SK-N-SH (cell line): ENCODE measurements around a stretch of chr17.

DNA sequence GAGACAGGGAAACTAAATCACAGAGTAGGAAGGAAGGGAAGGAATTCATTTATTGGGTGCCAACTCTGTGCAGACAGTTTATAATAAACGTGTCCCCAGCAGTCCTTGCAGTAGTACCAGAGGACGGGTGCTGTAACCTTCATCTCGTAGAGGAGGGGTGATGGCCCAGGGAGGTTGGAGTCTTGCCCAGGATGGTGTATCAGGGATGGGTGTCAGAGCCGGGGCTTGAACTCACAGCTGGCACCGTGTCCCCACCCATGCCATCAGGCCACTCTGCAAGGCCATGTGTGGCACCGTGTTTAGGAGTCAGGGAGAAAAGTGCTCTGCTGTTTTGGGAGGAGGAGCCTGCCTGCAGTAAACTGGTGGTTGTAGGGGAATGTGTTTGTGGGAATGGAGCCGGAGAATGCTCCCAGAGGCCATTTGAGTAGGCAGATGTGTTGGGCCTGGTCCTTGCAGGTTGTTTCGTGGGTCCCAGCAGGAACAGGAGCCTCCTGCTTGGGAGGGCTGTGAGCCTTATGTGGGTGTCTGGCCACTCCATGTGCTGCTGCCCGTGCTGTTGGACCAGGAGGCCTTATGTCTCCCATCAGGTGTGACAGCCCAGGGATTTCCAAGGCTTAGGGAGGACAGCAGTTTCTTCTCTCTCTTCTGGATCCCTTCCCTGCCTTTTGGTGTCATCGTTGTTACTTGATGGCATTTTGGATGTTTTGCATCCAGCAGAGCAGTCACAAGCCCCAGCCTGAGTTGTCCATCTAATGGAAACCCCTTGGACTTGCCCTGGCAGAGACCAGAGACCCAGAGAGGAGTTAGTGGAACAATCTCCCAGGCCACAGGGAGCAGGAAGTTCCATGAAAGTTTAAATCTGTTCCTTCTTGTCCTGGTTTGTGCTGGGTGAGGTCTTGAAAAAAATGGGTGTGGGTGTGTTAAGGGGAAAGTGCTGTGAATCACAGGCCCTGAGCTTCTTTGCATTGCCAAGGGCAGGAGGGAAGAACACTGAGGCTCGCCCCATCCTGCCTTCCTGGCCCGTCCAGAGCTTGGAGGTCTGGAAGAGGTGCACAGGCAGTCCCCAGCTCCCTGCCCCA is 2.0 kb downstream of the ADORA2B start:
- RRBS: no CpG with 5 or more reads among the region's 12 CpGs
CAGE:
- cytosol, long polyA plus RNA: no peak
- long polyA plus RNA: no peak
- nucleus, long polyA plus RNA: no peak

GRCh38 chr17:16032145-16032969 is 32.7 kb downstream of the TTC19 start:
- RRBS: no CpG with 5 or more reads among the region's 10 CpGs
CAGE:
- cytosol, long polyA plus RNA: no peak
- long polyA plus RNA: no peak
- nucleus, long polyA plus RNA: no peak

- RRBS: no CpG with 5 or more reads among the region's 5 CpGs
CAGE:
- cytosol, long polyA plus RNA: no peak
- long polyA plus RNA: no peak
- nucleus, long polyA plus RNA: no peak
Measured at GRCh38 chr17:16040938-16041430, 41.4 kb downstream of the TTC19 start.

GRCh38 chr17:16133742-16134558 is 81.4 kb downstream of the NCOR1 start:
- RRBS: no CpG with 5 or more reads among the region's 4 CpGs
CAGE:
- cytosol, long polyA plus RNA: no peak
- long polyA plus RNA: no peak
- nucleus, long polyA plus RNA: no peak

- RRBS: no CpG with 5 or more reads among the region's 2 CpGs
CAGE:
- cytosol, long polyA plus RNA: no peak
- long polyA plus RNA: no peak
- nucleus, long polyA plus RNA: no peak
Measured at GRCh38 chr17:16272889-16273475, 56.0 kb downstream of the PIGL start.

DNA sequence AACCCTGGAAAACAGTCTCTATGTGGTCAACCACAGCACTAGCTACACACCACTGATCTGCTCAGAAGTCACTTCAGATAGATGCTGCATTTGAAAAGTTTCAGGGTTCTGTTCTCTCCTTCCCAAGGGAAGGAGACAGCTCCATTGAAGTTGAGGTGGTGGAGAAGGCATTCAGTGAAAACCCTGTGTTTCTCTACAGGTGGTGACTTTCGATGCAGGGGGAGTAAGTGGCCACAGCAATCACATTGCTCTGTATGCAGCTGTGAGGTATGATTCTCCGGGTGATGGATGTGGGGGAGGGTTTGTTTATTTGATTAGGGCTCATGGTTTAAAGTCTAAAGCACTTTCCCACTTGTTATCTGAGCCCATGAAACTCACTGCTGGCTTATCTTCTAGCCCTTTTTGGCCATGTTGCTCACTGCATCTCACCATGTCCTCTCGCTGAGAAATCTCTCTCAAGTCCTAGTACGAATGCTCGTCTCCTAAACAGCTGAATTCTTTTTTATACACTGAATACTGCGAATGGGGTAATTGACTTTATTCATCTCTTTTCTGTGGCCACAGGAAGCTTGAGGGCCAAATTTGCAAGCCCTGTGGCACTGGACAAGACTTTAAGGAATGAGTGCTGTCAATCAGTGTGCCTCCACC is 39.8 kb downstream of the CENPV start:
- RRBS: no CpG with 5 or more reads among the region's 6 CpGs
CAGE:
- cytosol, long polyA plus RNA: no peak
- long polyA plus RNA: no peak
- nucleus, long polyA plus RNA: no peak

DNA sequence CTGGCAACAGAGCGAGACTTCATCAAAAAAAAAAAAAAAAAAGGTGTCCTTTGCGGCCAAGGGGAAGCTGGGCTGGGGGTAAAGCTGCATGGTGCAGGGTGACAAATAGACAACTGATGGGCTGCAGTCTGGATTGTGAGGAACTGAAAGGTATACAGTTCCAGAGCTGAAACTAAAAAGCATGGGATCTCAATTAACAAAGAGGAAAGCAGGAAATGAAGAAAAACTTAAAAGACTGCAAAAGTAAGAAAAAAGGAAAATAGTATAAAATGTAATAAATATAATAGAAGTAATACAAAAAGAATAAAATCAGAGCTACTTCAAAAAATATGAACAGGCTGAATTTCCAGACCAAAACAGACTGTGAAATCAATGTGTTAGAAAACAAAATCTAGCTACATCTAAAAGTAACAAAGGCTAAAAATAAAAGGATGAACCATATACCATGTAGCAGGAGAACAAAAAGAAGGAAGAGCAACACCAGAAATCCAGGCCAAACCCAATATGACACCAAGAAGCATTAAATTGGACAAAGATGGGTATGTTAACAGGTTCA is 22.4 kb downstream of the CENPV start:
- RRBS: no CpG with 5 or more reads among the region's 2 CpGs
CAGE:
- cytosol, long polyA plus RNA: no peak
- long polyA plus RNA: no peak
- nucleus, long polyA plus RNA: no peak

GRCh38 chr17:16427810-16428833 is 12.8 kb downstream of the TRPV2 start:
- RRBS: no CpG with 5 or more reads among the region's 18 CpGs
CAGE:
- cytosol, long polyA plus RNA: no peak
- long polyA plus RNA: no peak
- nucleus, long polyA plus RNA: no peak

GRCh38 chr17:16439798-16440654 is 24.7 kb downstream of the TRPV2 start:
- RRBS: no CpG with 5 or more reads among the region's 12 CpGs
CAGE:
- cytosol, long polyA plus RNA: start-site peak on the plus strand at chr17:16440217-16440251, 181 and 280 reads in 2 replicates
- long polyA plus RNA: start-site peak on the plus strand at chr17:16440217-16440252, 285 and 232 reads in 2 replicates
- nucleus, long polyA plus RNA: no peak

DNA sequence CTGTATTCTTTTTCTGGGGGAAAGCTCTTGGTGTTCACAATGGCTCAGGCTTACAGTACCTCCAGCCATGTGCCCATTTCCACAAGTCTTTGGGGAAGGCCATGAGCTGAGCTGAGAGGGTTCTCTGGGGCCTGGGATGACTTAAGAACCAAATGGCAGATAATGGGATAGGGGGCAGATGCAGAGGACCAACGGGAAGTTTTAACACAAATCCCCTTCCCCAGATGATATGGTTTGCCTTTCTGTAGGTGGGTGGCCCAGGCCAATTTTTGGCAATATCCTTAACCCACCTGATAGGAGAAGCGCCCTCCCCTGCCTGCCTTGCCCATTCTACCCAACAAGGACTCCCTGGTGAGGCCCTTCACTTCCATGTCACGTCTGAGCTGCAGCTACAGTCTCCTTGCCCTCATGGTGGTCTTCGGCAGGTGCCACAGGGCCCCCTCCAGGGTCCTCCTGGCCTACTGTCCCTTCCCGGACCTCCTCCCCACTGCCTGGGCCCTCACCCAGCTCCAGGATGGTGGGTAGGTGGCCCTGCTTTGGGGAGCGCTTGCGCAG is 27.9 kb downstream of the TRPV2 start:
- RRBS: no CpG with 5 or more reads among the region's 7 CpGs
CAGE:
- cytosol, long polyA plus RNA: no peak
- long polyA plus RNA: no peak
- nucleus, long polyA plus RNA: no peak

DNA sequence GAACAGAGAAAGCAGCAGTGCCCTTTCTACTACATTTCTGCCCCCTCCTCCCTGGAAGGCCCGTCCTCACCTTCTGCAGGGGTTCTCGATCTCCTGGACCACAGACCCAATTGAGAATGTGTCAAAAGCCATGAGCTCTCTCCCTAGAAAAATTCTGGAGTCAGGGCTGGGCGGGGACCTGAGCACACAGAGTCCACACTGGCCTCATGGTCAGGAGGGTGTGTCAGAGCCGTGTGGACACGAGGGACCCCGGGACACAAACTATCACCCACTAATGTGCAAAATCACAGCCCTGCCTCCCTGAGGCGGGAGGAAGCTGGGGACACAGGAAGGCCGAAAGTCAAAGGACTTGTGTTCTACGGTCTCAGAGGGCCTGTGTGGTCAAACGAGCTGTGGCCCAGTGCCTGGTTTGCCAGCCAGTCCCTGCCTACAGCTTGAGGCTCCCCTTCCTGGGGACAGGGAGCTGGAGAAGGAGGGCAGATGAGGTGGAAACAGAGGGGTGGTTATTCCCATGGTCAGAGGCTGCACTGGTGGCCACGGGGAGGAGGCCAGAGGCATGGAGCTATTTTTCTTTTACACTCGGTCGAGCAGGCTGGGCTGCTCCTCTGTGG is 27.4 kb downstream of the LRRC75A start:
- RRBS: no CpG with 5 or more reads among the region's 13 CpGs
CAGE:
- cytosol, long polyA plus RNA: no peak
- long polyA plus RNA: no peak
- nucleus, long polyA plus RNA: no peak

DNA sequence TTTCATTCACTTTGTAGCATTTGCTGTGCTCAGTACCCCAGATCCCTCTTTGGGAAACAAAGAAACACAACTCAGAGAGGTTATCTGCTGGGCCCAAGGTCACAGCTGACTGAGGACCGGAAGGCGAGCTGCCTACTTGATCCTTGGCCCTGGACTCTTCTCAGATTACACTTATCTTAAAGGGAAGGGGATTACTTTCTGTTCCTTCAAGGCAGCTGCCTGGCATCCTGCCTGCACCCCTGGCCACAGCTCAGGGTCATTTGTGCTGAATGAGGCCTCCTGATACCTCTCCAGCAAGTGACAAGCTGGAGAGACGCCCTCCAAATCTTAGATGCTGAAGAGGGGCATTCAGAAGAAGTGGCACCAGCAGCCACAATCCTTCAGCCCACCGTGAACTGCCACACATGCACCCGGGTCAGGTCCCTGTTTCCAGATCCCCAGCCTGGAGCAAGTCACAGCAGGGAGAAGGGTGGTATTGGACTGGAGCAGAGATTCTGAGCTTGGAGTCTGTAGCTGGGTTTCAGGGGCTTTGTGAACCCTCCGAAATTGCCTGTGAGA is 3.4 kb downstream of the LRRC75A start:
- RRBS: no CpG with 5 or more reads among the region's 6 CpGs
CAGE:
- cytosol, long polyA plus RNA: no peak
- long polyA plus RNA: no peak
- nucleus, long polyA plus RNA: no peak

GRCh38 chr17:17021032-17022042 is 20.9 kb upstream of the MPRIP start:
- RRBS: no CpG with 5 or more reads among the region's 20 CpGs
CAGE:
- cytosol, long polyA plus RNA: no peak
- long polyA plus RNA: no peak
- nucleus, long polyA plus RNA: no peak

- RRBS: no CpG with 5 or more reads among the region's 3 CpGs
CAGE:
- cytosol, long polyA plus RNA: no peak
- long polyA plus RNA: no peak
- nucleus, long polyA plus RNA: no peak
Measured at GRCh38 chr17:17136146-17136516, 70.0 kb downstream of the PLD6 start.

DNA sequence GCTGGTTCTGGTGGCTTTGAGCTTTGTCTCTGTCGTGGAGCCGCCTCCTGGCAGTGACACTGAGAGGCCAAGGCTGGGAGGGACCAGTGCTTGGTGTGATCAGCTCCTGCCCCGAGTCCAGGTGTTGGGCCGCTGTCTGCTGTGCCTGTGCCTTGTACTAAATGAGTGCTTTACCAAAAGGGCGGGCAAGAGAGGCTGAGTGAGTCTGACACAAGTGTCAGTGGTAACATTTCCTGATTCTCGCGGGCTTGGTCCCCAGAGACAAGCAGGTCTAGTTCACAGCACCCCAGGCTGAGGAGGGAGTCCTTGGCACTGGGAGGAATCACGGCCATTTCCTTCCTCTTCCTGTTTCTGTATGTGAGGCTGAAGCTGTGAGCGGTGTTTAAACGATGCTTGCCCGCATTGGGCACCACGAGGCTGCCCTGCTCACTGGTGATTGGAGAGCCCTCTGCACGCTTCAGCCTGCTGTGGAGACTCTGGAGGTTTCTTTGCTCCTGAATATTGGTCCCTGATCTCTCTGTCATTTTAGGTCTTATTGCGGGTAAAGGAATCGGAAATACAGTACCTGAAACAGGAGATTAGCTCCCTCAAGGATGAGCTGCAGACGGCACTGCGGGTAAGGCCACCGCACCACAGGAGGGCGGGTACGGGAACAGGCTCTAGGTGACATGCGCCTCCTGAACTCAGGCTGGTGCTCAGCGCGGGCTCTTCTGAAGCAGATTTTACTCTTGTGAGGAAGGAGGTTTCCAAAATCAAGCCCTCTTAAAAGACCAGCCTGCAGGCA is 30.0 kb downstream of the PLD6 start:
- RRBS: no CpG with 5 or more reads among the region's 23 CpGs
CAGE:
- cytosol, long polyA plus RNA: no peak
- long polyA plus RNA: no peak
- nucleus, long polyA plus RNA: no peak

- RRBS: 97% methylated on average over 5 of the region's 12 CpGs
CAGE:
- cytosol, long polyA plus RNA: no peak
- long polyA plus RNA: no peak
- nucleus, long polyA plus RNA: no peak
Measured at GRCh38 chr17:17177126-17177479, 29.0 kb downstream of the PLD6 start.

DNA sequence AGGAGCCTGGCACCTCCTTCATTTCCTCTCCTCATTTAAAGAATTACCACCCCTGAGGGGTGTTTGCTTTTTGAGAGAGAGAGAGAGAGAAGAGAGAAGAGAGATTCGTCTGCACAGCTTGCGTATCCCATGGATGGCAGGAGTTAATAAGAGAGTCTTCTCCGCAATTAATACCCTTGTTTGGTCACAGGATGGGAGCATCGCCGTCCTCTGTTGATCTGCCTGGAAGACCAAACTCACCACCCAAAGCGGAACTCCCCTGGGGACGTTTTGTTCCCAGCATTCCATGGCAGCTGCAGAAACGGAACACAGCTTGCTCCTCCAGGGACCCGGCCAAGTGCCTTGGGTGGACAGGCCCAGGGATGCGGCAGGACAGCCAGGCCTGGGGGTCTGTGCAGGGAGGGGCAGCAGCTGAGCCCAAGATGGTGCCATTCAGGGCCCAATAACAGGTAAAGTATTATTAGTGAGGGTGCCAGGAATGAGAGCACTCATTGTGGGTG is 83.0 kb downstream of the NT5M start:
- RRBS: no CpG with 5 or more reads among the region's 10 CpGs
CAGE:
- cytosol, long polyA plus RNA: no peak
- long polyA plus RNA: no peak
- nucleus, long polyA plus RNA: no peak

GRCh38 chr17:17443002-17443678 is 33.7 kb upstream of the MED9 start:
- RRBS: no CpG with 5 or more reads among the region's 27 CpGs
CAGE:
- cytosol, long polyA plus RNA: no peak
- long polyA plus RNA: no peak
- nucleus, long polyA plus RNA: no peak

DNA sequence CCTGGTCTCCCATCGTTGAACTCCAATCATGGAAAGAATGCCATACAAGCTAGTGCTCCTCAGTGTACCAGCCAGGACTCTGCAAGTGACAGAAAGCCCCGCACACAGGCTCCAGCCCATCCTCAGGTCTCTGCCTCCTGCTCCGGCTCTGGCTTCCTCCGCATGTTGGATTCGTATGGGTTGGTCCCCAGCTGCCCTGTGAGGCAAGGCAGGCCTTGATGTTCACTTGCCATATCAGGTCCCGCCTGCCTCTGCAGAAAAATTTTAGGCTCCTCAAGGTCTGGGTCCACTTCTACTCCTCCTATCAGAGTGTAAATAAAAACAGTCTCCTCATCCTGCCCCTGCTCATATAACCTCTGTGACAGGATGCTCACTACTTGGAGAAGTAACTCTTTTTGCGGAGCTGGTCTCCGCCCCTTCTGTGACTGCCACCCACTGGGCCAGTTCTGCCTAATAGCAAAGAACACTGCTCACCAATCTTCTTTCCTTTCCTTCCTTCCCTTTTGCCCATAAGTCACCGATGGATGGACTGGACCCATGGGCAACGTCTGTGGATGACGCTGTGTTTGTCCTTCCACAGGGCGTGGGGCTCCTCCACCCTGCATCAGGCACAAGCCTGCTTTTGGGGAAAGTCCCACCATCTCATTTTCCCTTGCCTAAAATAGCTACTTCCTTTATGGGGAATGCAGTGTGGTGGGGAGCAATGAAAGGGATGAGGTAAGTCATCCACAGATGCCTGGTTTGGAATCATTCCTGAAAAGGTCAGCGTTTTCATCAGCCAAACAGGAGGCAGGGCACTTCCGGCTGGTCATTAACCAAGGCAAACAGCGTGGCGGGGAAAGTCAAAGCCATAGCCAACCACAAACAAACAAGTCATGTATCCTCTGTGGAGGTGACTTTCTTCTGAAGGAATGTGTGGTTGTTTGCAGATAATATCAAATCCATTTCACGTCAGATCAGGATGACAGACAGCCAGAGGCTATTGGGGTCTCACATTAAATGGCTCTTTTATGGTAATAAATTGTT is 30.9 kb upstream of the MED9 start:
- RRBS: no CpG with 5 or more reads among the region's 17 CpGs
CAGE:
- cytosol, long polyA plus RNA: no peak
- long polyA plus RNA: no peak
- nucleus, long polyA plus RNA: no peak

GRCh38 chr17:17561427-17562610 is 29.7 kb downstream of the PEMT start:
- RRBS: 97% methylated on average over 9 of the region's 47 CpGs
CAGE:
- cytosol, long polyA plus RNA: no peak
- long polyA plus RNA: no peak
- nucleus, long polyA plus RNA: no peak